Mammary microvascular endothelial cell (primary cell): ENCODE results near the genes LBHD2, KLC1 and PPP1R13B.

GRCh38 chr14:102966242-102966457, 43.7 kb downstream of the AMN start:
- RAMPAGE, long total RNA = no peak

- RAMPAGE, long total RNA = no peak
Observed at GRCh38 chr14:103045302-103045905, 11.9 kb downstream of the CDC42BPB start.

GRCh38 chr14:103083942-103084551, at the start of gene LBHD2:
TSS of gene LBHD2 (plus strand) at chr14:103084210.
- RAMPAGE, long total RNA = no peak

- RAMPAGE, long total RNA = no peak
Observed at GRCh38 chr14:103100080-103100792, 5.7 kb downstream of the EXOC3L4 start.

- RAMPAGE, long total RNA = no peak
Observed at GRCh38 chr14:103107229-103107897, 12.8 kb downstream of the EXOC3L4 start.

- RAMPAGE, long total RNA = no peak
Observed at GRCh38 chr14:103125777-103126626, 2.7 kb downstream of the TNFAIP2 start.

- RAMPAGE, long total RNA = no peak
Observed at GRCh38 chr14:103136238-103136528, 12.9 kb downstream of the TNFAIP2 start.

DNA sequence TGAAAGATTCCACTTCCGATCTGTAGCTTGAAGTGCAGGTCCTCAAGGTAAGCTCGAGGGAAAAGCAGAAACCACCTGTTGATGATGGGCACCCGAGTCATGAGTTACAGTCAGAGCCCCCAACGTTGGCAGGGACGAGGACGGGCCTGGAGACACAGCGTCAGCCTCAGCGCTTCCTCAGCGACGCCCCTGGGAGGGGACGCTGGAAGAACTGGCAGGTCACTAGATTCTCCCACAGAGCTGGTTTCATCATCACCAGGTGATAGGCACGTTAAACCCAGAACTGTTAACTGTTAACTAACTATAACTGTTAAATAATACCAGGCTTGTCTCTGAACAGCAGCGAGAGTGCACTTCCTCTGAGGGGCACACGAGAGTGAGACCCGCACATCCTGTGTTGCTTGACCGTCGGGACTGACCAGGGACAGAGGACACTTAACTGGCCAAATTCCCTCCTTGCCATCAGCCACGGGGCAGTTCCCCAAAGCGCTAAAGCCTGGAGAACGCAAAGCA, 101.9 kb downstream of the TNFAIP2 start:
- RAMPAGE, long total RNA = no peak

DNA sequence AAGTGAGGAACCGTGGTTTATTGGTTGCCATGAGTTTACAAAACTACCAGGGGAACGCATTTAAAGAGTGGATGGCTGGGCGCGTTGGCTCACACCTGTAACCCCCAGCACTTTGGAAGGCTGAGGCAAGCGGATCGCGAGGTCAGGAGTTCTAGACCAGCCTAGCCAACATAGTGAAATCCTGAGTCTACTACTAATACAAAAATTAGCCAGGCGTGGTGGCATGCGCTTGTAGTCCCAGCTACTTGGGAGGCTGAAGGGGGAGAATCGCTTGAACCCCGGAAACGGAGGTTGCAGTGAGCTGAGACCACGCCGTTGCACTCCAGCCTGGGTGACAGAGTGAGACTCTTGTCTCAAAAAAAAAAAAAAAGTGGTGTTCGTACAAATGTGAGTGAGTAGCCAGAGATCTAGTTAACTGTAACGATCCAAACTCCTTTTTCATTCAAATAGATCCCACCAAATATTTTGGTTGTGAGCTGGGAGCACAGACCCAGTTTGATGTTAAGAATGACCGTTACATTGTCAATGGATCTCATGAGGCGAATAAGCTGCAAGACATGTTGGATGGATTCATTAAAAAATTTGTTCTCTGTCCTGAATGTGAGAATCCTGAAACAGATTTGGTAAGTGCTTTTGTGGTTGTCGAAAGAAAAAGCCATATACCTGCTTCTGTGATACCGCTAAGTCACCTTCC, 2.3 kb downstream of the EIF5 start:
- RAMPAGE, long total RNA = no peak

GRCh38 chr14:103336921-103337551, 3.0 kb downstream of the EIF5 start:
- RAMPAGE, long total RNA = no peak

GRCh38 chr14:103337552-103338126, 3.6 kb downstream of the EIF5 start:
- RAMPAGE, long total RNA = no peak

DNA sequence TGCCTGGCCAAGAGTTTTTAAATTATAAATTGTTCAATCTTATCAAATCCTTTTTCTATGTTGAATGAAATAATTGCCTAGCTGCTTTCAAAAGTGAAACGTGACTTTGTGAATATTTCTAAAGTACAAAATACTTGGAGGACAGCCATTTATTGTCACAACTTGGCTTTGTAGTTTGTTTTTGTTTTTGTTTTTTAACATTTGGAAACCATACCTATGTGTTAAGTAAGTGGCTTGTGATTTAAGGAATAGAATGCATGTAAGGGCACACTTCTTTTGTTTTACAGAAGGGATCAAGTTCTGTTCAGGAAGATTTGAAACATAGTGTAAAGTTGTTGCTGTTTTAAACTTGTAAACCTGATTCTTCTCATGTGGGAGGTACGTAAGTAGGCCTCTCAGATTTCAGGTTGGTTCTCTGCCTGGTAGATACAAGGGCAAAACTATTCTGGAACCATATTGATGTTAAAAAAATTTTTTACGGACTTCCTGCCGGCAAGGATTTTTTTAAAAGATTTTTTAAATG, 13.5 kb downstream of the MARK3 start:
- RAMPAGE, long total RNA = no peak

GRCh38 chr14:103625440-103625908, 3.5 kb upstream of the KLC1 start:
- RAMPAGE, long total RNA = no peak

DNA sequence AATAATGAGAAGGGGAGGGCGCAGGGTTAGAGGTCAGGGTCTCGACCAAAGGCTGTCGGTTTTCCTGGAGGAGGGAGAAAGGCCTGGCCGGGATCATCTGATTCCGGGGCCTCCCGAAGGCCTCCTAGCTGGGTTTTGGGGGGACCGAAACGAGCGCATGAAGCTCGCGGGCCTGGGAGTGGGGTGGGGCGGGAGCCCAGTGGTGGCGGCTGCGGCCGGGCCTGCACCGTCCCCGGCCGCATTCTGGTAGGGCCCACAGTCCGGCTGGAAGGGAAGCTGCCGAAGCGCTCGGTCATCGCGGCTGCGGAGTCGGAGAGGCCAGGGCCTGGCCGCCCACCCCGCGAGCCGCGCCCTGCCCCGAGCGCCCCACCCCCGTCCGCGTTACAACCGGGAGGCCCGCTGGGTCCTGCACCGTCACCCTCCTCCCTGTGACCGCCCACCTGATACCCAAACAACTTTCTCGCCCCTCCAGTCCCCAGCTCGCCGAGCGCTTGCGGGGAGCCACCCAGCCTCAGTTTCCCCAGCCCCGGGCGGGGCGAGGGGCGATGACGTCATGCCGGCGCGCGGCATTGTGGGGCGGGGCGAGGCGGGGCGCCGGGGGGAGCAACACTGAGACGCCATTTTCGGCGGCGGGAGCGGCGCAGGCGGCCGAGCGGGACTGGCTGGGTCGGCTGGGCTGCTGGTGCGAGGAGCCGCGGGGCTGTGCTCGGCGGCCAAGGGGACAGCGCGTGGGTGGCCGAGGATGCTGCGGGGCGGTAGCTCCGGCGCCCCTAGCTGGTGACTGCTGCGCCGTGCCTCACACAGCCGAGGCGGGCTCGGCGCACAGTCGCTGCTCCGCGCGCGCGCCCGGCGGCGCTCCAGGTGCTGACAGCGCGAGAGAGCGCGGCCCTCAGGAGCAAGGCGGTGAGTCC, at the start of gene KLC1:
KLC1 (plus strand) TSS at position 620 of the 911 bp plus-strand sequence.
- RAMPAGE, long total RNA = no peak

- RAMPAGE, long total RNA = no peak
Observed at GRCh38 chr14:103629503-103630164, 623 bp downstream of the KLC1 start.

DNA sequence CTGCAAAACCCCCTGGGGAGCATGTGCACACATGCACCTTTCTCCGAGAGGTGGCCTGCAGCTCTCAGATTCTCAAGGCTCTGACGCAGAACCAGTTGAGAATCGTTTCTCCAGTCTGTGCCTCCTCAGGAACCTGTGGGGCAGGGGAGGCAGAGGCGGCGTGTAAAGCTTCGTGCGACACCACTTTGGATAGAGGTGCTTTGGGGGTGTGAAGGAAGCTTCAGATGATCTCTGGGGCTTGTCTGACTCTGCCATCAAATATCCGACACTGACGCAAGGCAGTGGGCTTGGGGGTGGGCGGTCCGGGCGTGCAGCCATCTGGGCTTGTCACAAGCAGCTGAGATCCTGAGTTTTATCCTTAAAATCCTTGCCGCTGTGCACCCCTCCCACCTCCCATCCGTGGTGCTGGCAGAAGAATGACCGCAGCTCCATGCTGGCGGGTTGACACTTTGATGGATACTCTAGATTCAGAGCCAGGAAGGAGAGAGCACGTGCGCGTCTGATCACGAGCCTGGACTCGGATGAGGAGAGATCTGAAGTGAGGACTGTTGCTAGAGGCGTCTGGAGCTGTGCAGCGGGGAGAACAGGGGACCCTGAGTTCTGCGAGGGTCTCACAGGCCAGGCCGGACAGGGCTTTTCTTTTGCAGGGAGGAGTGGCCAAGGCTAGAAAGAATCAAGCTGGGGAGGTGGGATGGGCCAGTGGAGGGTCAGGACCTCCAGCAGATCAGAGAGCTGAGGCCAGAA, 2.9 kb downstream of the ZFYVE21 start:
- RAMPAGE, long total RNA = no peak

- RAMPAGE, long total RNA = no peak
Observed at GRCh38 chr14:103847429-103848230, at the start of gene PPP1R13B. TSS of gene PPP1R13B (minus strand) at chr14:103847575.

GRCh38 chr14:103862648-103862900, 15.2 kb upstream of the PPP1R13B start:
- RAMPAGE, long total RNA = no peak

DNA sequence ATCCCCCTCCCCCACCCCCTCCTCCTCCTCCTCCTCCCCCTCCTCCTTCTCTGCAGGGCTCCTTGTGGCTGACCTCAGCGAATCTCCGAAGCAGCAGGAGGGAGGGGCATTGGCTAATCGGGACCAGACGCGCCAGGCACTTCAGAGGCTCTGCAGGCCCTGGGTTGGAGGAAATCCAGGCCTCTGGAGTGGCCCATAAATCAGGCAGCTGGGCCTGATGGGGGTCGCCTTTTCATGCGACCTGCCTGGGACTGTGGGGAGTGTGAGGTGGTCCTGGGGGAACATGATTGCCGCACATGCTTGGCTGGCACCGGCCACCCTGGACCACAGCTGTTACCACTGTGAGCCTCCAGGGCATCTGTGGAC, 11.8 kb downstream of the KIF26A start:
- RAMPAGE, long total RNA = no peak

DNA sequence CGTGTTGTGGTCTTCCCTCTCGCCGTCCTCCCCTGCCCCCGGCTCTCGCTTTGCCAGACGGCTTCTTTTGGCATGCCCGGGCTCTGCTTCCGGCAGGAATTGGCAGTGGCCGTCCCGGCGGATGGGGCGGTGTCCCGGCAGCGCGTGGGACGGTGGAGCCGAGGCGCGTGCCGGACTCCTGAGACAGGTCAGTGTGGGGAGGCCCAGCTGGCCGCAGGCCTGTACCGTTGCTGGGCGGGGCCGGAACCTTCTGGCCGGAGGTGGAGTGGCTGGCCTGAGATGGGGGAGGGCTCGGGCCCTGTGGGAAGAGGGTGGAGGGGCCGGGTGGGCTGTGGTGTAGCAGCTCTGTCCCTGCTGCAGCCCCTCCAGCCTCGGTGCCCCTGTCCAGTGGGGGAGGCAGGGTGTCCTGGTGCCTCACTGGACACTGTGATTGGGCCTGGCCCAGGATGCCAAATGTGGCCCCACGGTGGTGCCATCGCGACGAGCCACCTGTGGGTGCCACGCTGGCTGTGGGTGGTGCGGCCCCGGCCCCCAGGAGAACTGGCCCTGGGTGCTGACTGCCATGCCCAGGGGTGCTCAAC, 17.3 kb downstream of the KIF26A start:
- RAMPAGE, long total RNA = no peak